Neuron (in vitro differentiated cells): ENCODE measurements around a stretch of chr7.

- PRO-cap = no peak
These were observed 62.1 kb downstream of the COBL start for GRCh38 chr7:51254437-51254932.

GRCh38 chr7:51340403-51340840 is 23.8 kb upstream of the COBL start:
- PRO-cap = no peak

DNA sequence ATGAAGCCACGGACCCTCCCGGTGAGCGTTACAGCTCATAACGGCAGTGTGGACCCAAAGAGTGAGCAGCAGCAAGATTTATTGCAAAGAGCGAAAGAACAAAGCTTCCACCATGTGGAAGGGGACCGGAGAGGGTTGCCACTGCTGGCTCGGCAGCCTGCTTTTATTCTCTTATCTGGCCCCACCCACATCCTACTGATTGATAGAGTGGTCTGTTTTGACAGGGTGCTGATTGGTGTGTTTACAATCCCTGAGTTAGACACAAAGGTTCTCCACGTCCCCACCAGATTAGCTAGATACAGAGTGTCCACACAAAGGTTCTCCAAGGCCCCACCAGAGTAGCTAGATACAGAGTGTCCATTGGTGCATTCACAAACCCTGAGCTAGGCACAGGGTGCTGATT is 583.7 kb upstream of the COBL start:
- PRO-cap = no peak

GRCh38 chr7:54811799-54812294 is 52.8 kb upstream of the SEC61G start:
- PRO-cap = no peak

GRCh38 chr7:54837230-54837587 is 78.2 kb upstream of the SEC61G start:
- PRO-cap = no peak

GRCh38 chr7:54967203-54967655 is 51.6 kb upstream of the EGFR start:
- PRO-cap = no peak

GRCh38 chr7:55018088-55018332 is 807 bp upstream of the EGFR start:
- PRO-cap = no peak

- PRO-cap = no peak
These were observed 2.4 kb downstream of the EGFR start for GRCh38 chr7:55021199-55021609.

DNA sequence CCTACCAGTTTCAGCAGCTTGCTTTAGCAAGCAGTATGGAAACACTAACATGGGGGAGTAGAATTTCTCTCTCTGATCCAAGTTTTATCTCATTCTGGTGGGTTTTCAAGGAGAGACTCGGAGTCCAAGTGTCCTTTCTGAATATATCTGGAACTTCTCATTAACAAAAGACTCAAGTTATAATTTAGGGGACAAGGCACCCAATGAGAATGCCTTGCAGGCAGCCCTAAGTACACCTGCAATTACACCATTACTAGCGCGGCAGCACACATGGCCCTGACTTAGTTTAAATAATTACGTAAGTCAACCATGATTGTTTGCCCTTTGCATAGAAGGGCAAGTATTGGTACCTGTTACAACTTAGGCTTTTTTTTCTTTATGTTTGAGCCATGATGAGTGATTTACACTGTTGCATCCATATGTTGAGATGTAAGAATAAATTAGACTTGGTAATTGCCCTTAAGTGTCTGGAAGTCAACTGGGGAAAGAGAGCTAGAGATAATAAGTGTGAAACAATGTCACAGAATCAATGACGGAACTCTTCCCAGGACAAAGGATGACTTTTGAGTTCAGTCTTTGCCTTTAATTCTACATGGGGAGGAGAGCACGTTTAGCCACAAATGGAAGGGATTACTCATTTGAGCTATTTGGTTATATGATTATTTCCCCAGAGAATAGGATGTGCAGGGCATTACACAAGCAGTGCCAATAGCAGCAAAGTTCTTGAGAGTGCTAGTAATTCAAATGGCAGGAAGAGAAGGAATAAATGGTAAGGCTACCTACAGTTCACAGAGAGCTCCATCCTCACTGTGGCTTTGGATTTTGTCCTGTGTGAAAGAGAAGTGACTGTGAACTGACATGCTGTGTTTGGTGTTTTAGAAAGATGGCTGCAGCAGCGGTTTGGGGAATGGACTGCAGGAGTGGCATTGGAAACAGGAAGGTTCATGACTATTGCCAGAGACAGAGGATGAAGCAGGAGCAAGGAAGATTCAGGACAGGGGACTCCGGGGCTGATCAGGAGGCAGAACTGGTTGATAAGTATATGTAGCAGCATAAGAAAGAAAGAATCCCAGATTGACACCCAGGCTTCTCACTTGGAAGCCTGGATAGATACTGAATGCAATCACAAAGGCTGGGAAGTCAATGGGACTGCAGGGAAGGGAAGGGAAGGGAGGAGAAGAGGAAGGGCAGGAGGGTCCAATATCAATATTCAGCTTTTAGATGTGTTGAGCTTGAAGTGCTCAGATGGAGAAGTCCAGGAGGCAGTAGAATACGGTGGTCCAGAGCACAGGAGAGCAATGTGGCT is 6.0 kb downstream of the EGFR start:
- PRO-cap = no peak

DNA sequence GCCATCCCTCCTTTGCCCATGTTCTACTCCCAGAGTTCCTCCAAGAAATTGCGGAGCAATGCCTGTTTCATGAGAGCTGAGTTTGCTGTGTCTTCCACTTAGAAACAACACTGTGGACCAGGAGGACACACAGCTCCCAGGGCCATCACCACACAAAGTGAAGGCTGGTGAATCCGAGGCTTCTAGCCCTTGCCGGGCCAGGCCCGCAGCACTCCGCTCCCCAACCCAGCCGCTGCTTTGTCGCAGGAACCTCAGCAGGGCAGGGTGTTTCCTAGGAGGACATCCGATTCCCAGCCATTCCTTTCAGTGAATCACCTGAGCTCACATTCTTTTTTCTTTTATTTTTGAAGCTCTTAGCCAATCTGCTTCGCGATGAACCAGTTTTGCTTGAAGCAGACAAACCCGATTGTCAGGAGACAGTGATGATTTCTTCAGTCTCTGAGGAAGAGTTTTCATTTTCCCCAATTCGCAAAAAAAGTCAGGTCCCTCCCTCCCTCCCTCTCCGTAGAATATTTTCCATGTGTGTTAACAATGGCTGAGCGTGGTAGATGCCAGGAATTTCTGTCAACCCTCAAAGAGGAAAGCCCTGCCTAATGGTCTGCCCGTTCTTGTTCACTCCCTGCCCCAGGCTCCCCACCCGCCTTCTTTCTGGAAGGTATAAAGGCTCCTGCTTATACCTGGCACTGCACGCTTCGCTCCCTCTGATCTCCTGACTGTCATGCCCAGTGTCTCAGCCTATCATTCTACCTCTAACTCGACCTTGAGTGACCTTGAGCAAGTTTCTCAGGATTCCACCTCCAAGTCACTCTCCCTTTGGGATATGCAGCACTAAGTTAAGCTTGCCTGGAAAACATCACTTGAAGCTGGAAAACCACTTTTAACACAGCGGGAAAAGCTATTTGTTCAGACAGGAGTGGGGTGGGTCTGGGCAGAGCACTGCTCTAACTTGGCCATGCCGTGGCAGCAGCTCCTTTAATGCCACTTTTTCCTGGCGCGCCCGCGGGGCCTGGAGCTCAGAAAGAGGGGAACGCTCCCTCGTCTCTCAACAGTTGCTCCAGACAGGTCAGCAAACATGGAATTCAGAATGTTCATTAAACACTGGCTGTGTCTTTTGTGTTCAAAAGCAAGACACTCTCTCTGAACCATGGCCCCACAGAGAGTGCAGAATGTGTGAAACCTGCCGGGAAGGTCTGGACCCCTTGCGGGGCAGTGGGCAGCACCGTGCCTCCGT is 35.1 kb downstream of the EGFR start:
- PRO-cap = no peak

- PRO-cap = no peak
These were observed 46.9 kb downstream of the EGFR start for GRCh38 chr7:55065449-55066325.

GRCh38 chr7:55066331-55067248 is 47.8 kb downstream of the EGFR start:
- PRO-cap = no peak

DNA sequence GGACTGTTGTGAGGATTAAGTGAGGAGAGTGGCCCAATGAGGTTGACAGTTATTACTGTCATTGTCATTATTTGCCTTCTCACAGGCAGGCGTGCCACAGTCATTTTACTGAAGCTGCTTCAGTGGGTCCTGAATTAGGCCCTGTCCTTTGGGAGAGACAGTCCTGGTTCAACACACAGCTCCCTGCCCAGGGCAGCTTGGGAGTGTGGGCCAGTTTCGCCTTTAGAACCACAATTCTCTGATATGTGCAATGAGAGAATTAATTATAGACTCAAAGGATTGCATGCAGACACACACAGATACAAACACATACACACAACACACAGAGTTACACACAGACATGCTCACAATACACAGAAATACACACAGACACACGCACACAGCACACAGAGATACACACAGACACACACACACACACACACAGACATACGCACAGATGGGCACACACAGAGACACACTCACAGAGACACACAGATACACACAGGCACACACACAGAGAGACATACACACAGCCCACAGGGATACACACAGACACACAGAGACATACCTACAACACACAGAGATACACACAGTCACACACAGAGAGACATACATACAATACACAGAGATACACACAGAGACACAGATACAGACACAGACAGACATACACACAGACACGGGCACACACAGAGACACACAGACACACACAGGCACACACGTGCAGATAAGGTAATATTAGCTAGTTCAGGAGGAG is 76.7 kb downstream of the EGFR start:
- PRO-cap = no peak

DNA sequence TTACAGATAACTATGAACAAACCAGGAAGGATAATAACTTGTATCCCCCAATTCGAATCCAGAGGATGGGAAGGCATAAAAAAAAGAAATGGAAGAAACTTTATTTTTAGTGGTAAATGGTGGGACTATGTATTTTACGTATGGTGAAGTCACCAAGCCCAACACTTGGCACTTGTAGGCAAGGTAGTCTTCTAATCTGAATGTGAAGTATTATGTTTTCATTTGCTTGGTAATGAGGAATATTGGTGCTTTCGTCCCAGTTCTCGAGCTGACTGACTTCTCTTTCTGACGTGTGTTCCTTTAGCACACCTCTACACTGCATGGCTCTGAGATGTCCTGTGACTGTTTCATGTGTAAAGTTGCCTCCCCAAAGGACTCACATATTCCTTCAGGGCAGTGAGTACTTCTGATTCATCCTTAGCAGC is 113.6 kb downstream of the EGFR start:
- PRO-cap = no peak

DNA sequence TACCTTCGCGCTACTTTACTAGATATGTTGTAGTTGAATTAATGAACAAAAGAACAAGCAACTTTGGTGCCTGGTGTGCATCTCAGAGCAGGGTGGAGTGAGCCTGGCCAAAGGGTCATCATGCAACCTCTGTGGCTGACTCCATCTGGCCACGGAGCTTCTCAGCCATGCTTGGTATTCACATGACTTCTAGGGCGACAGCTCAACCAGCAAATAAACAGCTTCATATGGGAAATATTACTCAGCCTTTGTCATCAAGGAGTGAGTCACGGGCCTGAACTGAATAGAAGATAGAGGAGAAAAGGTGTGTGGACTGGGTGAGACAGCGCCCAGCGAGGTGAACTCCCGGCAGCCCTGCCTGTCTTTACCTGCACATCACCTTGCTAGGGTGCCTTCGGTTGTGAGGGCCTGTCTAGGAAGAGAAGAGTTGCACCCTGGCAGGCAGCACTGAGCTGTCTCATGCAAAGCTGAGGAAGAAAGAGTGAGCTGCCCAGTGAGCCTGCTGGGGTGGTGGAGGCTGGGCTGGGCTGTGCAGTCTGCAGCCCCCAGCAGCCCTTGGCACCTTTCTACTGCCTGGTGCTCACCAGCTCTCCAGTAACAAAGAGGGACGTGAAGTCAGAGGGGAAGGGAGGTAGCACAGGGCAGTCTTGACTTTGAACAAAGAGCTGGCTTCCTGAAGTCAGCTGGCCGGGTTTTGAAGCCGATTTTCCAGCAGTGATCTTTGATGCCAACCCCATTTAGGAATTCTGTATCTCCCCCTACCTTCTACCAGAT is 114.2 kb downstream of the EGFR start:
- PRO-cap = no peak

DNA sequence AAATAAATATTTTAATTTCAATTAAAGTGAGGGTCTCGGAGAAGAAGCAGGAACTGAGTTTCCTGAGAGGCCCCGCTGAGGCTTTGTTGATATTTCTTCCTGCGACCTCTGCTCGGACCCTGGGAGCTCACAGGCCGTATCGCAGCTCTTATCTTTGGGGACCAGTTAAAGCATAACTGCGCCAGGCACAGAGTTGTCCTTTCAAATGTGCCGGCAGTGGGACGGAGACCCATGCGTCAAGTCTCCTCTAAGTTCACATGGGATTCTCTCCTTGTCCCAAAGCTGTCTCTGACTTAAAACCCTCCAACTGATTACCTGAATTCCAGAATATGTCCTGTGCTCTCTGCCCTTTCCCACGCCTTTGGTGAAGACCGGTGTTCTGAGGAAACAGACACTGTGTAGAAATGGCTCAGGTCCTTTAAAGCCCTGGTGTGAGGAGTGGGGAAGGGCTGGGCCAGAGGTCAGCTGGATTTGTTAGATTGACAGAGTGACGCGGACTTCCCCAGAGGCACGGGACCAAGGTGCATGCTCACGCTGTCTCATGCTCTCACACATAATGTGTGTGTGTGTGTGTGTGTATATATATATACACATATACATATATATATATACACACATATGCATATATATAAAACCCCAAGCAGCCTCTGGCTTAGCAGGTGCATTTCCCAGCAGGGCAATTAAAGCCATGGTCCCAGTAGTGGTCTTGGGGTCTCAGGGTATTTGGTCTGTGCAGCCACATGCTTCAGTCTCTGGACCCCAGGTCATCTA is 169.9 kb downstream of the EGFR start:
- PRO-cap = no peak

- PRO-cap = no peak
These were observed 164.9 kb upstream of the LANCL2 start for GRCh38 chr7:55200163-55200753.

- PRO-cap = no peak
These were observed 159.0 kb upstream of the LANCL2 start for GRCh38 chr7:55205707-55206956.

DNA sequence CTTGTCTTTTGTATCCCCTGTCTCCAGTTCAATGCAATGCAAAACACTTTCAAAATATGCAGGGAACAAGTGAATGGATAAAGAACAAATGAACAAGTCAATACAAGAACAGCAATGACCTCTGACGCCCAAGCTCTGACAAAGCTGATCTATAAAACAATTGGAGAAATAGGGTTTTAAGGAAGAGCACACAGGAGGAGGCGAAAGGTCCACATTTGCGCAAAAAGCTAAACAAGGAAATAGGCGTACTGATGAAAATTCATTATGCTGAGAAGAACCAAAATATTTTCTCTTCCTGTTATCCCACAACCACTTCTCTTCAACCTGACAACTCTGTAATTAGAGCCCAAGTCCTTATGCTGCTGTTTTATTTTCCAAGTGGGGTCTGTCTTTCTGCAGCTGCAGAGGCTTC is 53.0 kb downstream of the VOPP1 start:
- PRO-cap = no peak

DNA sequence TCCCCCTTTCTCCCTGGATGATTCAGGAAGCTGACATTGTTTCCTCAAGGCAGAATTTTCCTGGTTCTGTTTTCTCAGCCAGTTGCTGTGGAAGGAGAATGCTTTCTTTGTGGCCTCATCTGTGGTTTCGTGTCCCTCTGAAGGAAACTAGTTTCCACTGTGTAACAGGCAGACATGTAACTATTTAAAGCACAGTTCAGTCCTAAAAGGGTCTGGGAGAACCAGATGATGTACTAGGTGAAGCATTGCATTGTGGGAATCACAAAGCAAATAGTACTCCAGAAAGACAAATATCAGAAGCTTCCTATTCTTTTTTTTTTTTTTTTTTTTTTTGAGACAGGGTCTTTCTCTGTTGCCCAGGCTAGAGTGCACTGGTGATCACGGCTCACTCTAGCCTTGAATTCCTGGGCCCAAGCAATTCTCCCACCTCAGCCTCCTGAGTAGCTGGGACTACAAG is 12.8 kb downstream of the PHKG1 start:
- PRO-cap = no peak